Cytotoxic T cell (primary cell): ENCODE measurements around a stretch of chr10.

GRCh38 chr10:92830438-92831399 is 17.6 kb upstream of the EXOC6 start:
- PRO-cap, 2 experiments = no peak in any of the 2 experiments

DNA sequence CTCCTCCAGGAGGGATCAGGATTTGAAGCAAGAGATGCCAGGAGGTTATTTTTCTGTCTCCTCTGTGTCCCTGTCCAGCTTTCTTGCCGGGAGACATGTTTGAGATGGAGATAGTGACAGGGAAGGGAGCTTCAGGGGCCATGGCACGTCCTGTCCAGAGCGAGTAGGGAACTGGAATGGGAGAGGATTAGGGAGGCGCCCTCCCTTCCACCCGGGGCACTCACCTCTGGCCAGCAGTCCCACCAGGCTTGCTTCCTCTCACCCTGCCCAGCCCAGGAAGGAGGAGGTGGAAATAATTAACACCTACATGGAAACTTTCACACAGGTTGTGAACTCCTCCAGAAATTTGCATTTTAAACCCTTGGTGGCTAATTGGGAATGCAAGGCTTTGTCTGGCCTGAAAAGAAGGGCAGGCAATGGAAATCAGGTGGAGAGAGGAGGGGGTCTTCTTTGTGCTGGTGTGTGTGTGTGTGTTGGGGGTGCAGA is 199.2 kb downstream of the CYP26A1 start:
- PRO-cap, 2 experiments = no peak in any of the 2 experiments

- PRO-cap, 2 experiments = peak in 1 of 2 experiments; most common plus-strand start chr10:93387168 (in 1); most common minus-strand start chr10:93387079 (in 1)
These were observed 95.5 kb downstream of the MYOF start for GRCh38 chr10:93386475-93387220.

GRCh38 chr10:93438873-93439281 is 43.3 kb downstream of the MYOF start:
- PRO-cap, 2 experiments = no peak in any of the 2 experiments

DNA sequence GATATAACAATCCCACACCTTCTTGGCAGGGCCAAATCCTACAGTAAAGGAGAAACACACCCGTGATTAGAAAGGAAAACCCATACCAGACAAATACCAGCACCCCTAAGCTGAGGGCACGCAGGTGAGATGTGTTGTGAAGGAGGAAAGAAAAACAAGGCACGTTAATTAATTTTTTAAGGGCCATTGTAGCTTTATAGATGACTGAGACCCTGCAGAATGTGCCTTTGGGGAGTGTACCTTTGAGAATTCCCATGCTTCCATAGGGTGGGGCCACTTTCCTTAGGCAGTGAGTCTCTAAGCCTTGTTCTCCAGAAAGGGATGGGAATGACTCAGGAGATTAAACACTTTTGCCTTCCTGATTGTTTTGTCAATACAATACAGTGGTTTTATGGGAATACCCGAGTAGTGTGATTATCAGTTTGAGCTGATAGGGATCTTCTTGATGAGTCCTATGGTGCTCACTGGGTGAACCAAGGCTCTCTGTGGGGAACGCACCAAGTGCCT is 6.4 kb downstream of the MYOF start:
- PRO-cap, 2 experiments = no peak in any of the 2 experiments

GRCh38 chr10:93591115-93592284 is 9.5 kb downstream of the RBP4 start:
- PRO-cap, 2 experiments = no peak in any of the 2 experiments

DNA sequence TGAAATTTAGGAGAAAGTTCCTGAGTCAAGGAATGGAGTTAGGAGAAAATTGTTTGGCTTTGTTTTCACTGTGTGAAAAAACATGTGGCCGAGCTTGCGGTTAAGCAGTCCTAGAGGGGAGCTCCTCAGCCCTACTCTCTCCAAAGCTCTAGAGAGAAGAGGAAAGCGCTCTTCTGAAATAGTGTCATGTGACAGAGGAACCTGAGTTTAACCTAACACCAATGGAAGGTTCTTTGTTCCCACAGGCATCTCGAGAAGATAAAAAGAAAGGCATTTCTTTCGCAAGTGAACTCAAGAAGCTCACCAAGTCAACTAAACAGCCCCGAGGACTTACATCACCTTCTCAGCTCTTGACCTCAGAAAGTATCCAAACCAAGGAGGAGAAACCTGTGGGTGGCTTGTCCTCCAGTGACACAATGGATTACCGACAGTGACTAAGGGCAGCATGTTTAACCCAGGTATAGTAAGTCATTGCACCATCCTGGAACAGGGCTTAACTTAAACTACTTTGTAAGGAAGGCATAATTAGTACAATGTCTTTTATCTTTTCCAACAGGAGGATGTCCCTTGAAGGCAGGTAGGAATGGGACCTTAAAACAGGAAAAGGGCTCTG is 38.0 kb downstream of the NOC3L start:
- PRO-cap, 2 experiments = no peak in any of the 2 experiments

DNA sequence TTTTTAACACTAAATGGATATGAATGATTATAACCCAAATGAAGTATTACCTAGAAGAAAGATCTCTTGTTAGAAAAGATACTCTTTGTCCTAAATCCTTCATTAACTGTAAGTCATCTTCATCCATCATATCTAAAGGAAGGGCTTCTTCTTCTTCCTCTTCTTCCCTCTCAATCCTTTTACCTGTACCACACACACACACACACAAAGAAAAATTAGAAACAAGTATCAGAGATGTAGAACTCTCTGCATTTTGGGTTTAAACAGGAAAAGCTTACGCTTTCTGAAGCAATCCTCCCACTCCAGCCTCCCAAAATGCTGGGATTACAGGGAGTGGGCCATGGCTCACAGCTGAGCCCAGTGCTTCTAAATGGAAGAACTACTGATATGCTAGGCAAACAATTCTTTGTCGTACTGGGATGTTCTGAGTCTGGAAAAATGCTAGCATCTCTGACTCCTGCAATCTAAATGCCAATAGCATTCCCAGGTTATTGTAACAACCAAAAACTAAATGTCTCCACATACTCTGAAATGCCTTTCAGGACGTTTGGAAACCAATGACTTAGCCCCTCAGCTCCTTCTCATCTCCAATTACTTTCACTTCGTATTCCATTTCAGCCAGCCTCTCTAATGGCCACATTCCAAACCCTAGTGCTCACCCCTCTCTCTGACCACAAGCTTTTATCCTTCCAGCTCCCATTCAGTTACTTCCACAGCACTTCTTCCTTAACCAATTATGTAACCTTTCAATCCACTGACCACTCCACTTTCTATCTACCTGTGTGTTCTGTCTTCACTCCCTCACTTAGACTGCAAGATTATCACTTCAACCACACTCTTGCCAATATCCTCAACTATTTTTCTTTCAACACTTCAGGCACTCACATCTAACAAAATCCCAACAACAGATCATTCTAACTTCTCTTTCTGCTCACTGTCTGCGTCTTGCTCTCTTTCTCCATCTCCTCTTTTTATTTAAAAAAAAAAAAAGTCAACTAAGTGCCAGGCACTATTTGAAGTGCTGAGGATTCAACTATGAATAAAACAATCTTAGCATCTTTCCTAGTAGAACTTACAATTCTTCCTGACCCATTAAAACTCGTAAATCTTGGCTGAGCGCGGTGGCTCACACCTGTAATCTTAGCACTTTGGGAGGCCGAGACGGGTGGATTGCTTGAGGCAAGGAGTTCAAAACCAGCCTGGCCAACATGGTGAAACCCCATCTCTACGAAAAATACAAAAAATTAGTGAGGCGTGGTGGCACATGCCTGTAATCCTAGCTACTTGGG is 4.3 kb downstream of the NOC3L start:
- PRO-cap, 2 experiments = no peak in any of the 2 experiments

GRCh38 chr10:94361485-94361934 is 1.2 kb downstream of the NOC3L start:
- PRO-cap, 2 experiments = no peak in any of the 2 experiments

- PRO-cap, 2 experiments = no peak in any of the 2 experiments
These were observed 64.8 kb downstream of the HELLS start for GRCh38 chr10:94610276-94610868.

DNA sequence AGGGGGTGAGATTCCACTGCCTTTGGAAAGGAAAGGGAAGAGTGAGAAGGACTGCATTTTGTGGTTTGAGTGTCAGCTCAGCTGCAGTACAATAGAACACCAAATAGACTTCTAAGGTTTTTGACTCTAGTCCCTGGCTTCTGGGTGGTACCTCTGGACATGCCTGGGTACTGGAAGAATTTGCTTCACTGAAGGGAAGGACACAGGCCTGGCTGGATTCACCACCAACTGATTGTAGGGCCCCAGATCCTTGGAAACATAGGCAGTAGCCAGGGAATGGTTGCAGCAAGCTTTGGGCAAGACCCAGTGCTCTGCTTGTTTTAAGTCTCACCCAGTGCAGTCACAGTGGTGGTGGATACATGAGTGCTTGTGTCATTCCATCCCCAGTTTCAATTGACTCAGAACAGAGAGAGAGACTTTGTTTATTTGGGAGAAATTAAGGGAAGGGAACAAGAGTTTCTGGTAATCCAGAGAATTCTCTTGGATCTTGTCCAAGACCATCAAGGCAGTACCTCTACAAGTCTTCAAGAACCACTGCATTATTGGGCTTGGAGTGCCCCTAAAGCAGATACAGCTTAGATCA is 19.0 kb downstream of the CYP2C8 start:
- PRO-cap, 2 experiments = no peak in any of the 2 experiments

- PRO-cap, 2 experiments = no peak in any of the 2 experiments
These were observed 17.3 kb downstream of the PDLIM1 start for GRCh38 chr10:95273372-95273996.

- PRO-cap, 2 experiments = no peak in any of the 2 experiments
These were observed 3.4 kb downstream of the PDLIM1 start for GRCh38 chr10:95287231-95288064.

DNA sequence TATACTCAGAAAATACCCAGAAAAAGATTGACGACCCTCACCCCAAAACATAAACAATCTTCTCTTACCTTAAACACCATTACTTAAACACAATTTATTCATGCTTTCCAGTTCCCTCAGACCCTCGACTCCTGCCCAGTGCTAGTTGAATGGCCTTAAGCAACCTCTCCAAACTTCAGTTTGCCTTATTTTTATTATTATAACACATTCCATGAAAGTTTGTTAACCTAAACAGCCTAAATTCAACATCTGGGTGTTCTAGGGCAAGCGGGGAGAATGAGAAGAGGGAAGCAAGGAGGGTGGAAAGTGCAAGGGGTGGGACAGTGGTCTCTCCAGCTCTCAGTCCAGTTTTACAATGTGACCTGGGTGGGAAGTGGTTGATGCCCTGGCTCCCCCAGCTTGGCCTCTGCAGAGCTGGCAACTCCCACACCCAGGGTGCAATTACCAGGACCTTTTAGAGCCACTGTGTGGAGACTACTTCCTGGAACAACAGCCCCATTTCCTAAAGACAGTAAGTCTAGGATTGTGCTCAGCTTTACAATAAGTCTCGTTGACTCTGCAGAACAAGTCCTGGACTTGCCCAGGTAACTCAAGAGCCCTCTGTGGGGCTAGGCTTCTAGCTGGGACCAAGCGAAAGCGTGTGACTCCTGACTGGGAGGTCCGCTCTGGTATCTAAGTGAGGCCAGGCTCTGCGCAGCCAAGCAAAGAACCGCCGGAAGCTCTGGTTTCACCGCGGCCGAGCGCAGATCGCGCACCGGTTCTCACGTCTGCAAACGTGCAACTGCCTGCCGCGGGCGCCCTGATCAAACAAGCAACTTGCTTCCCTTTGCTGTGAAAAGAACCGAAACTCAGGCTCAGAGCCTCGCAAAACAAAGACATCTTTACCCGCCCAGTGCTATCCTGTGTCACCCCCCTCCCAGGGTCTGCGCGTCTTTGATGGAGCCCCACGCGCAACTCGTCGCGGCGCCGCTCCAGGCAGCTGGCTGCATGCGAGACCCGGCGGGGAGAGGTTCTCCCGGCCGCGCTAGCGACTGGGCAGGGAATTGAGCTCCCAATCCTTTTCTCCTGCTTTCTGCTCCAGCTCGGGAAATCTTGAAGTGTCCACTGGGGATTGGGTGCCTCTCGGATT is 4.2 kb upstream of the PDLIM1 start:
- PRO-cap, 2 experiments = peak in 2 of 2 experiments; most common plus-strand start position 772 of the sequence (in 1); most common minus-strand start position 811 of the sequence (in 2)

- PRO-cap, 2 experiments = no peak in any of the 2 experiments
These were observed 52.4 kb downstream of the SORBS1 start for GRCh38 chr10:95508439-95509488.

- PRO-cap, 2 experiments = no peak in any of the 2 experiments
These were observed 2.7 kb downstream of the SORBS1 start for GRCh38 chr10:95558232-95559104.

DNA sequence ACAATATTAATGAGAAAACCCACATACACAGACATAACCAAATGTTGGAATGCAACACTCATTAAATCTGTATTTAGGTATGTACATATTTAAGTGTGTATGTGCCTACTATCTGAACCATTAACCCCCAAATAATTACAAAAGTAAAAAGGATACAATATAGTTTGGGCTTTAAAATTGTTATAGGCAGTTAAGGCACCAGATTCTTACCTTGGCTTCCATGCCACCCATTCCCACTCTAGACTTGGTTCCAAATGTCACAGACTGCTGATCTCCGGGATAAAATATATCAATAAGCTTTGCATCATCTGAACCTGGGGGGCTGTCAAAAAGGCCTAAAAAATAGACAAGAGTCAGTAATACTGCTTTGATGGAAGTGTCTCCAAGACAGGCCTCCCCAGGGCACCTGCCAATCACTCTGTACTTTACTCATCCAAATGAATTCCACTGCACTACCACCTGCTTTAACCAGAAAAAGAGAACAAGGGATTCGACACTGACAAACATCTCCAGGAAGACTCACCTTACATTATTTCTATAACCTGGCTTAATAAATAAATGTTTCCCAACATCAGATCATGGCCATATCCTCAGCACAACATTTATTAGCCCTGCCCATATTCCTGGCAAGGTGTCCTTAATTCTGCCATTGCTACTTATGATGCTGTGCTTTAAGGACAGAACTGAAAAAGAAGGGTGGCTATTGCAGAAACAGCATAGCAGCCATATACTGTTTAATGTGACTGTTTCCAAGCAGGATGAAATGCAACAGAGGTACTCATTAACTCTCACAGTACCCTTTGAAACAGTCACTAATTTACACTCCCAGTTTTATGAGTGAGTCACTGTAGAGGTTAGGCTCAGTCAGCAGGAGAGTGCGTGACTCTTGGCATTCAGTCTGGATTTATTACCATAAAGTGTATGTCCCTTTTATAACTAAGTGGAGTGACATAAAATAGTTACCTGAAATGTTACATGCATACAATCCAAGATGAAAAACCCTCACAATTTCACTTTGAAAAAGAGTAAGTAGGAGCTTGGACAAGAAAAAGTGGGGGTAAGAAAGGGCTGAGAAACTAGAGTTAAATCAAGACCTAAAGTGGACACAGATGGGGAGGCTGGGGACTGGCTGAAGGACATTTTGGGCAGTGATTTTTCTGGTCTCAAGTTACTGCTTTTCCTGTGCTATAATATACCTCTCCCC is 28.0 kb downstream of the ALDH18A1 start:
- PRO-cap, 2 experiments = no peak in any of the 2 experiments

DNA sequence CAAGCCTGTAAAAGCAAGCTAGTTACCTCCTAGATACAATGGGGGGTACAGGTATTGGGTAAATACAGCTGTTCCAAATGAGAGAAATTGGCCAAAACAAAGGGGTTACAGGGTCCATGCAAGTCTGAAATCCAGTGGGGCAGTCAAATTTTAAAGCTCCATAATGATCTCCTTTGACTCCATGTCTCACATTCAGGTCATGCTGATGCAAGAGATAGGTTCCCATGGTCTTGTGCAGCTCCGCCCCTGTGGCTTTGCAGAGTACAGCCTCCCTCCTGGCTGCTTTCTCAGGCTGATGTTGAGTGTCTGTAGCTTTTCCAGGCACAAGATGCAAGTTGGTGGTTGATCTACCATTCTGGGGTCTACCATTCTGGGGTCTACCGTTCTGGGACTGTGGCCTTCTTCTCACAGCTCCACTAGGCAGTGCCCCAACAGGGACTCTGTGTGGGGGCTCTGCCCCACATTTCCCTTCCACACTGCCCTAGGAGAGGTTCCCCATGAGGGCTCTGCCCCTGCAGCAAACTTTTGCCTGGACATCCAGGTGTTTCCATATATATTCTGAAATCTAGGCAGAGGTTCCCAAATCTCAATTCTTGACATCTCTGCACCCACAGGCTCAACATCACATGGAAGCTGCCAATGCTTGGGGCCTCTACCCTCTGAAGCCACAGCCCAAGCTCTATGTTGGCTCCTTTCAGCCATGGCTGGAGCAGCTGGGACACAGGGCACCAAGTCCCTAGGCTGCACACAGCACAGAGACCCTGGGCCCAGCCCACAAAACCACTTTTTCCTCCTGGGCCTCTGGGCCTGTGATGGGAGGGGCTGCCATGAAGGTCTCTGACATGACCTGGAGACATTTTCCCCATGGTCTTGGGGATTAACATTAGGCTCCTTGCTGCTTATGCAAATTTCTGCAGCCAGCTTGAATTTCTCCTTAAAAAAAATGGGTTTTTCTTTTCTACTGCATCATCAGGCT is 33.3 kb upstream of the CC2D2B start:
- PRO-cap, 2 experiments = no peak in any of the 2 experiments

GRCh38 chr10:96043754-96044759 is 674 bp downstream of the CCNJ start:
- PRO-cap, 2 experiments = peak in 2 of 2 experiments; most common plus-strand start chr10:96044130 (in 1); most common minus-strand start chr10:96044097 (in 1)

GRCh38 chr10:96044760-96045153 is 1.4 kb downstream of the CCNJ start:
- PRO-cap, 2 experiments = no peak in any of the 2 experiments